ReNcell CX (cell line): ENCODE measurements around a stretch of chr20.

DNA sequence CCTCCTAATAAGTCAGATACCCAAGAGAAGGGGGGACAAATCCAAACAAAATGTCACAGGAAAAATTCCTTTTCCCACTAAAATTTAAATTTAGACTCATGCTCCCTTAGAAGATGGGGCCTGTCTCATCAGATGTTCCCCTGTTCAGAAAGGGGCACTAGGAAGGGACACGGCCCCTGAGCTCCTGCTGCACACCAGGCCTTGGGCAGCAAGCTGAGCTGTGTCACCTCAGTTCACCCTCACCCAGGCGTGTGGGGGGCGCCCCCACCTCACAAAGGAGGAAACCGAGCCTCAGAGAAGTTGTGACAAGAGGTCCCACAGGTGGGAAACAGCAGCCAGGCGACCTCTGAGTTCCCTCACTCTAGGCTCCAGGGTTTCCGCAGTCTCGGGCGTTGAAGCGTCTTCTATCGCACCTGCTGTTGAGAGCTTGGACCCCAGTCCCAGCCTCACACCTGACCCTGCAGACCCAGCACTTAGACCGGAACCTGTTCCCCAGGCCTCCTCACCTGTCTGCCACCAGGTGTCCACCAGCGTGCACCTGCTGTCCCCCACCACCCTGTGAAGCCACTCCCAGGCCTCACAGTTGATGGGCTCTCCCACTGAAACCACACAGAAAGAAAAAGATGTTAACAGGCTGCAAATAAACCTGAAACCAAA is 22.2 kb upstream of the APMAP start:
- PRO-cap: no peak

GRCh38 chr20:25055897-25056958 is 1.7 kb downstream of the ACSS1 start:
- PRO-cap: no peak

DNA sequence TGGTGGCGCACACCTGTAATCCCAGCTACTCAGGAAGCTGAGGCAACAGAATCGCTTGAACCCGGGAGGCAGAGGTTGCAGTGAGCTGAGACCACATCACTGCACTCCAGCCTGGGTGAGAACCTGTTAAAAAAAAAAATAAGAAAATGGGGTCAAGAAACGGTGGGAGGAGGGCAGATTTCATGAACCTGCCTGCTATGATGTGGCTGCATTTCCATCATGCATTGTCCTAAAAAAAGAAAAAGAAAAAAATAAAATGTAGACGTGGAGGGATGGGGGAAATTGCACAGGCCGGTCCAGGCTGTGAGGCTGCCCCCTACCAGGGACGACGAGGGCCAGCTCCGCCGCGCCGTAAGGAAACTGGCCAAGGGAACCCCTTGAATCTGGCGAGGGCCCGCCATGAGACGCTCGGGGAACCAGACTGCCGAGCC is 431 bp upstream of the ENTPD6 start:
- PRO-cap: no peak

DNA sequence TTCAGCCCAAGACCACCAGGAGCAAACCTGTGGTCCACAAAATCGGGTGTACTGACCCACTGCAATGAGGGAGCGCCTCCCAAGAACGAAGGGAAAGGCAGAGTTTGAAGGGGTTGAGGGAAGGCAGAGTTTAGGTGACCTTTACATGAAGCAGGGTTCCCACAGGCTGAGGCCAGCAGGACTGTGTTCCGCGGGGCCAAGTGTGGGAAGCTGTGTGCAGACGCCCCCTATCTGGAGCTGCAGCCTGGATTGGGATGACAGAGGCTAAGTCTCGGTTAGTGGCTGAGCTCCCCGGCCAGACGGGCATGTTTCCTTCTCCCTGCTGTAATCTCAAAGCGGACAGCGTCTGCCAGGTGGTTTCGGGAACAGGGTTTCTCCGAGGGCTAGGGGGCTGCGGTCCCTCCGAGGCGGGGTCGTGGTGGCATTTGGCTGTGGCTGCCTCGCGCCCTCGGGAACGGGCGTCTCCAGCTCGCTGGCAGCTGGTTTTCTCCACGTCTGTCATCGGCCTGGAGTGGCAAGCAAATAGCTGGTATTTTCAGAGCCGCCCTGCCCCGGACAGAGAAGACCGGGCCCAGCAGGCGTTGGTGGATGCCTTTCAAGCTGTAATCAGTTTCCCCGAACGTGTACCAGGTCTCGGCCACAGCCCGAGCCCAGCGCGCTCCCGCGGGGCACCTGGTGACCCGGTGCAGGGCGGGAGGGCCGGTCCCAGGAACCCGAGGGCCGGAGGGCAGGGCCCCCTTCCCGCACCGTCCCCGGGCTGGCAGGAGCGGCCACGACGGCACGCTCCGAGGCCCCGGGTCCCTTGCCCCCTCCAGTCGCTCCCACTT is 623 bp upstream of the PYGB start:
- PRO-cap: no peak

DNA sequence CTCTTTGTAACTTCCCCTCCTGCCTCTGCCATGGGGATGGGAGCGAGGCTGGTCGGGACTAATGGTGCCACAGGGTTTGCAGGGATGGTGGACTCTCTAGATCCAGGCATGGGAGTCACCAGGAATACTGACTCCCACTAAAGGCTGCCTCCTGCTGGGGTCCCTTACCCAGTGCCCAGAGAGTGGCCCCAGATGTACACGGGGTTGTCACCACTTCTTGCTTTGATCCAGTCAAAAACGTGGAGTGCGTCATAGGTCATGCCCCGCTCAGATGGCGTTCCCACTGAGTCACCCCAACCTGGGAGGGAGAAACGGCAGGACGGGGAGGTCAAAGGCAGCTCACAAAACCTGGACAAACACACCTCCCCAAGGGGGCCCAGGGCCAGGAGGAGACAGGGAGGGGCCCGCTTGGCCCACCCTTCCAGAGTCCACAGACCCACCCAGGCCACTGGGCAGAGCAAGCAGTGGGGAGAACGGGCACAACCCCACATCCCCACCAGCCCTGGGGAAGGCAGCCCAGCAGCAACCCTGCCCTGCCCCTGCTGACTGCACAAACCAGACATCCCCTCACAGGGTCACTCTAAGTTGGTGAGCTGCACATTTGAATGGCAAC is 61.5 kb downstream of the PYGB start:
- PRO-cap: no peak

DNA sequence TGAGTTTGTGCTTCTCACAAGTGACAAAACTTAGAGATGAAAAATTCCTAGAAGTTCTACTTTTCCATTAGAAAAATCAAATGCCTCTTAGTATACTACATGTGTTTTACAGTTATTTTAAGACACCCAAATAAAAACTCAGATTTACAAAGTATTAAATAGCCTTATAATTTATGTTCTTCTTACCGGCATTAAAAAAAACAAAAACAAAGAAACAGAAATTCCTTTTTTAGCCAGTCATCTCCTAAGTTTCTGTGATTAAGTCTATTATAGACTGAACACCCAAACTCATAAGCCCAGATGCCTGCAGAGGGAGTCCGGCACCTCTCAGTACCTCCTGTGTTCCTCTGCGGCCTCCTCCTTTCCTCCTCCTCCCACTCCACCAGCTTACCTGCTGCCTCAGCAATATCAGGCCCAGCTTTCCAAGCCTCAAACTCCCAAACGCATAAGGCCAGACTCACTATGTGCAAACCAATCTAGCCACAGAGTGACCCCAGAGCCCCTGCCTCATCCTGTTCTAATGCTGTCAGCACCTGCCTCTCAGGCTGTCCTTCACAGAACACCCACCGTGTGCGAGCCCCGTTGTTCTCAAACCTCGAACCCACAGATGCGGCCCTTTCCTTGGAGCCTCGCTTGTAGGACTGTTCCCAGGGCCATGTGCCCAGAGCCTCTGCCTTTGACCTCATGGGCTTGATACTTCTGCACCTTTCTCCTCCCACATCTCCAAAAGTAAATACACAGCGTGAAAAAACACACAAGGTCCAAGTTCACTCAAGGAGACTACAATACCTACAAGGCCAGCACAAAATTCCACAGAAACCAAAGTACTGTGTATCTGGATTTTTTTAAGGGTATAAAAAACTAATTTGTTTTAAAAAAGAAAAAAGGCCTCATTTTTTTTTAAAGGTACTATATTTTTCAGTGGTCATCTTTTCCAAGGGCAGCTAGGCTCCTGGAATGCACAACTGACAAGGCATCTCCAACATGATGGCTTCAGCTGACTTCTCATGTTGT is 52.5 kb downstream of the ABHD12 start:
- PRO-cap: no peak

GRCh38 chr20:25356279-25357109 is 34.1 kb downstream of the ABHD12 start:
- PRO-cap: no peak

DNA sequence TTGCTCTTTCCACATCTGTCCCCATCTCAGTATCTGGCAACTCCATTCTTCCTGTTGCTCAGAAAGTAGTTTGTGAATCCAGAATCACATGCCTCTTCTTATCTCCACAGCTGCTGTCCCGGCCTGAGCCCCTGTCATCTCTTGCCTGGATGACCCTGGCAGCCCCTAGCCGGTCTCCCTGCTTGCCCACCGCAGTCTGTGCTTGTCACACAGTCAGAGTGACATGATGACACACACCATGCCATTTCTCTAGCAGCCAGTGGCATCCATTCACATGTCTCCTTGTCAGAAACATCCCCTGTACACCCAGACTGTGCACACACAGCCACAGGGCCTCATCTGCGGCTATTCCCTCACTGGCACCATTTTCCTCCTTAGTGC is 9.7 kb downstream of the ABHD12 start:
- PRO-cap: no peak

- PRO-cap: no peak
Observed at GRCh38 chr20:25458266-25458808, 50.9 kb downstream of the GINS1 start.

DNA sequence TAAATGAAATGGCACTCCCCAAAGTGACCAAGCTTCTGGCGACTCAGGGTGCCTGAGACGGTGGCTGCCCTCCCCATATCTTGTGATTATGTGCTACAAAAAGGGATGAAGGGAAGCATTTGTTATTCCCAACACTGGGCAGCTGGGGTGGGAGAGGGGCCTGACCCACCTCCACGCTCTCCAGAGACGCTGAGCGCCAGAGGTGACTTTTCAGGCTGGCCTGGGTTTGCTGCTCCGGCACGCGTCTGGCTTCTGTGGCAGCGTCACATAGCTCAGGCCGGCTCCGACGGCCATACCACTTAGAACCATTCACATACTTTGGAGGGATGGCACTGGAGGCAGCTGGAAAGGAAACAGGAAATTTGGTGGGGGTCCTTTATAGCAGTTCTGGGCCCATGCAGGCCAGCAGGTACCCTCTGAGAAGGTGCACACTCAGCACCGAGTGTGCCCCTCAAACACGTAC is 72.6 kb downstream of the NINL start:
- PRO-cap: no peak

GRCh38 chr20:28602136-28603473 is 2654.9 kb upstream of the DEFB115 start:
- PRO-cap: bidirectional peak, plus-strand start at chr20:28603005, minus-strand start at chr20:28602837

GRCh38 chr20:29883951-29884933 is 1373.2 kb upstream of the DEFB115 start:
- PRO-cap: no peak

DNA sequence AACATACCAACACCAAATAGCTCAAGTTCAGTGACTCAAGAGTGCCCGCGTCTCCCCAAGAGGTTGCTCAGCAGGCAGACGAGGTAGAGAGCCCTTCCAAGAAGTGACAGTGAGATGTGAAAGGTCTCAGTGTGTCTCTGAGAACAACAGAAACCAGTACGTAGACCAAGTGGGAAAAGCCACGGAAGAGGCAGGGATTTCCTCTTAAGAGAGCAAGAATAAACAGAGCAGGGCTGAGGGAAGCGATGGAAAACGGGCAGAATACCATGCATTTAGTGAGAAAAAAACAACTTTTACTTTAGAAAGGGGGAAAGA is 516.0 kb upstream of the DEFB115 start:
- PRO-cap: no peak

- PRO-cap: no peak
Observed at GRCh38 chr20:30912372-30912946, 345.0 kb upstream of the DEFB115 start.

DNA sequence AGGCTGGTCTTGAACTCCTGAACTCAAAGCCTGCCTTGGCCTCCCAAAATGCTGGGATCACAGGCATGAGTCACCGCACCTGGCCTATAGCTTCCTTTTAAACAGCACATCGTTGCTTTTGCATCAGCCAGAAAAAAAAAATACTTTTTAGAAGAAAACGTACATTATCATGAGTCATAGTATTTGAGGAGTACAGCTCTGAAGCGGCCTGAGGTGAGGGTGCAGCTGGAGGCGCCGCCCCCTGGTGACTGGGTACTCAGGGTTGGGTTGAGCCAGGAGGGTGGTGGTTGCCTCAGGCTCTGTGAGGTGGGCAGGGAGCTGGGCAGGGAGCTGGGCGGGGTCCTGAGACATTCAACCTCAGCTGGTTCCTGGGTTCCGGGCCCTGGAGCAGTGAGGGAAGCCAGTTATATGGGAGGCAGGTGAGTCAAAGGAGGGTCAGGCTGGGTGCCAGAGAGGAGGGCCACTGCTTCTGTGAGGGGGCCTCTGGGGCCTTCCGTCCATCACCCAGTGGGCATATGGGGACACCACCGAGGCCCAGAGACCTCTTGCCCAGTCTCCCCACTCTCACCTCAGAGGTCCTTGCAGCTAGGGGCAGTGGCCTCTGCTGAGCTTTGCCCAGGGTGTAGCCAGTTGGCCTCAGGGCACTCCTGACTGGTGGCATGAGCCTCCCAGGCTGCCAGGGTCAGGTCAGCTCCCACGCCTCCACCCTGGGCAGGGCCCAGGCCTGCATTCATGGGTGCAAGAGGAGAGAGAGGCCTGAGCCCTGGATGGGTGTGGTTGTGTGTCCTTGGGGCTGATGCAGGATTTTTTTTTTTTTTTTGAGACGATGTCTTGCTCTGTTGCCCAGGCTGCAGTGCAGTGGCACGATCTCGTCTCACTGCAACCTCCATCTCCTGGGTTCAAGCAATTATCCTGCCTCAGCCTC is 11.6 kb upstream of the ID1 start:
- PRO-cap: no peak

GRCh38 chr20:31594255-31594689 is 10.8 kb upstream of the ID1 start:
- PRO-cap: no peak

DNA sequence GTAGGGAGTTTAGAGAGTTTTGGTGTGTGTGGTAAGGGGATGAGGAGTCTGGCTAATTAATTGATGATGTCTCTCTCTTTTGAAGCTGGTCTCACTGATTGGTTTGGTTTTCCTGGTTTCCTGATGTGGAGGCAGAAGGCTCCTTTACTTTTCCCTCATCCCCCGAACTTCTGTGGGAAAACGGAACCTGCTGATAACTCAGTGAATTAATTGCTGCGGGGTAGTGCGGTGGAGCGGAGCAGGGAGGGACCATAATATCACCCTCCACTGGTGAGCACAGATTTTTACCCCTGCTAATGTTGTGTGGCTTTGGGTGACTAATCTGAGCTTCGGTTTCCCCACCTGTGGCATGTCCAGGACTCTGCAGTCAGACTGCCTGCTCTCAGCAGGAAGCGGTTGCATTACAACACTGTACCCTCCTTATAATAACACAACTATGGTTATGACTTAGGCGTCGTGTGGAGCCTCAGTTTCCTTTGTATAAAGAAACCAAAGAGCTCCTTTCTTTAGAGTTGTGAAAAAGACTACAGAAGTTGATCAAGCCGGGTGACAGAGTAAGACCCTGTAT is 2.3 kb upstream of the ID1 start:
- PRO-cap: no peak

- PRO-cap: no peak
Observed at GRCh38 chr20:31612732-31613288, 7.7 kb downstream of the ID1 start.

DNA sequence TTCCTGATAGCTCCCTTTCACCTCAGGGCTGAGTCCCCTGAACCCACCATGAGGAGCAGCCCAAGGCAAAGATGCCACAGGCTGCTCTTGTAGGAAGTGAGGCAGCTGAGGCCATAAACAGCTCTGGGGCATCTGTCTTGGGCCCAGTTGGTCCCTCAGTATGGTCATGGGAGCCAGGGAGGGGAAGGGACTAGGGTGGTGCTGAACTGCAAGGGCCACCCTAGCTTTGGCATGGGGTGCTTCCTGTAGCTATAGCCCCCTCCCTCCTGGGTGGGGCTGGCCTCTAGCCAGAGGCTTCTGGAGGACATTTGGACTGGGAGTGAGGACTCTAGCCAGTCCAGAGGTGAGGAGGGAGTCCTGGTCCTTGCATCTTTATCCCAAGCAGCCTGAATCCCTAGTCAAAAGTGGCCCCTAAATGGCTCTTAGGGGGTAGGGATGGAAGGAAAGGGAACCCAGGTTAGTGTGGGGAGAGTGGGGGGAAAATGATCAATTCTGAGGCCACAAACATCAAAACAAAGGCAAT is 27.4 kb downstream of the COX4I2 start:
- PRO-cap: no peak

GRCh38 chr20:31695489-31696755 is 26.7 kb downstream of the BCL2L1 start:
- PRO-cap: no peak